Measurements from ENCODE around the gene WIPF1.

GRCh38 chr2:174023595-174024663 is 58.8 kb upstream of the SP3 start:
- RRBS, result no CpG with 5 or more reads among the region's 19 CpGs

DNA sequence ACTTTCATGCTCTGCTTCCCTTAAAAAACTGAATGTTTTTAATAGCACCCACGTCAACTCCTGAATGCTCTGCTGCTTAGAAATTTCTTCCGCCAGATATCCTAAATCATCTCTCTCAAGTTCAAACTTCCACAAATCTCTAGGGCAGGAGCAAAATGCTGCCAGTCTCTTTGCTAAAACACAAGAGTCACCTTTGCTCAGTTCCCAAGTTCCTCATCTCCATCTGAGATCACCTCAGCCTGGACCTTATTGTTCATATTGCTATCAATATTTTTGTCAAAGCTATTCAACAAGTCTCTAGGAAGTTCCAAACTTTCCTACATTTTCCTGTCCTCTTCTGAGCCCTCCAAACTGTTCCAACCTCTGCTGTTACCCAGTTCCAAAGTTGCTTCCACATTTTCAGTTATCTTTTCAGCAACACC is 30.3 kb downstream of the SP9 start:
- RRBS, result no CpG with 5 or more reads among the region's 2 CpGs

DNA sequence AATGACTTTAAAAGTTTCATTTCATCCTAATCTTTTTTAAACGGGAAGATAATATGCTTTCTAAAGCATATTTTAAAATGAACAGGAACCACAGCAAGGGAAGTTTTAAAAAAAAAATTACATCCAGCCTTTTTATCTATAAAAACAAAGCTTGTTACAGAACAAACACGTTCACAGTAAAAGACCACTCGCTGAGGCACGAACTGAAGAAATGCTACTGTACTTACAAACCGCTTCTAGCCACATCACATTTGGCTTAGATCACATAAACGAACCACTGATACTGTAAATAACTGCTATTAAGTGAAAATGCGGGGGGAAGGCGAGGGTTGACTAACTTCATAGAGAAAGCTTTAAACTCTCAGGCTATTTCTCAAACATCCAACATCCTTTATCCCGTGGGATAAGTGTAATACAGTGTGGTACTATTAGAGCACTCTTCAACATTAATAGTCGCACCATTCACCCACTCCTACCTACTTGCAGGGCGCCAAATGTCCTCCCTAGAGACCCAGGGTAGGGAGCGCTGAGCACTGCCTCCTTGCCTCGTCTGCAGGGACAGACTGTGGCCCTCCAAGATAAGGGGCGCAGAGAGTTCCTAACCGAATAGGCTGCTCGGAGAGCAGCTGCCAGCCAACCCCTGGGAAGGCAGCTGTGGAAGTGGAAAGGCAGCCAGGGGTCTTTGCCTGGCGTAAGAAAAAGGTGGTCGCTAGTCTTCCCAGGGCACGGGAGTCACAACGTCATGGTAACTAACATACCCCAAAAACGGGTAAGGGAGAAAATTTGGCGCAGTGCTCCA is 926 bp downstream of the GPR155 start:
- RRBS, result no CpG with 5 or more reads among the region's 22 CpGs

DNA sequence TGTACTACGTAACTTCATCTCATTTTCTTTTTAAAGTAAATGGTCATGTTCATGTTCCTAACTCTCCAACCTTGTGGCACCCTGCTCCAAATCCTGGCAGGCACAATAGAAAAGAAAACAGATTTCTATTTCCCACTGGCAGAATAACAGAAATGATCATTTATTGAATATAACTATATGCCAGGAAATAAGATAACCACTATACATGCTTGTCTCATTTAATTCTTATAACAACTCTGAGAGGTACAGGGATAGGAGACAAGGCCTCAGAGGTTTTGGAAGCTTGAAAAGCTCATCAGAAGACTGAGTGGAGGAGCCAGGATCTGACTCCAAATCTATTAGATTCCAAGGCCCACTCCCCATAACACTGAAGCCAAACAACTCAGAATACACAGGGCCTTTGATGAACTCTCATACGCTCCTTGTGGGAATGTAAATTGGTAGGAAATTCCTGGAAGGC is 28.1 kb downstream of the WIPF1 start:
- RRBS, result no CpG with 5 or more reads among the region's 2 CpGs

- RRBS, result no CpG with 5 or more reads among the region's 6 CpGs
Measured at GRCh38 chr2:174597507-174598100, at the start of gene WIPF1. Gene WIPF1 (minus strand): TSS chr2:174597804.

DNA sequence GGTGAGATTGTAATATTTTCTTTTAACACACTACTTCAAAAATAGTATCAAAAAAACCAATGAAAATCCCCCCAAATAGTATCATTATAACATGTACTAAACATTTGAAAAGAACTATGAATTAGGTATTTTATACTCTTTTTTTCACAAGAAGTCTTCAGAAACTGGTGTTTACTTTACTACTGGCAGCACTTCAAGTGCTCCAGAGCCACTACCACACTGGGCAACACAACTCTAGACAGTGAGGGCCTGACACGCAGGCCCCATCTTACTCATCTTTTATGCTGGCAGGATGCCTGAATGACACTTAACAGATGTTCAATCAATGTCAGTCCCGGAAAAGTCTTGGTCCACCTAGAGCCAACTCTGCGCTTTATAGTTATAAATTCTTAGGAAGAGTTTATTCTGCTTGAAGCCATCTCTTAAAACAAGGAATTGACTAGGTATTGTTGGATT is 8.7 kb upstream of the WIPF1 start:
- RRBS, result no CpG with 5 or more reads among the region's 3 CpGs

GRCh38 chr2:174611892-174612127 is 14.2 kb upstream of the WIPF1 start:
- RRBS, result no CpG with 5 or more reads among the region's 3 CpGs

DNA sequence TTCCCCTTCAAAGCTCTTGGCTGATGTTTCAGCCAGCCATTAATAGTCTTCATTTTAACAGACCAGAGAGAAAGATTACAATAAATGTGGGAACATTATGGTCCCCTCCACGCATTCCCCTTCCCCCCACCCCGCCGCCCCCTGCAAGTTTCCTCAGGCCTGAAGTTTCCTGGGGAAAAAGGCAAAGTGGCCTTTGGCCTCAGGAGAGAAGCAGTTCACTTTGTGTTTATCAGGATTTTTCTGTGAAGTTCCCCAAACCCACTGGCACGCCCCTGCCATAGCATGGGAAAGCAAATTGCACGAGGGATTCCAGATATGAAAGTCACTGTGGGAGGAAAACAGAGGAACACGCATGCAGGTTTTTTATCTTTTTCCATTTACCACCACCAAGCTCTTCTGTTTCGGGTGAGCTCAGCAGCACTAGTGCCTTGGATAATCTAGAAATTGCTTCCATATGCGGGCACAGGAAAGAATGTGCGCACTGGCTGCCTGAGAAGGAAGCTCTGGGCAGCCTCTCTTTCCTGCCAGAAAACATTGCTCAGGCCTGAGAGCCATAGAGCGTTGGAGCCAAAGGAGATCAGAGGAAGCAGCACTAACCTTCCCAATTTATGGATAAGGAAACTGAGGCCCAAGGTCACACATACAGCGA is 65.9 kb upstream of the WIPF1 start:
- RRBS, result no CpG with 5 or more reads among the region's 11 CpGs

- RRBS, result no CpG with 5 or more reads among the region's 3 CpGs
Measured at GRCh38 chr2:175048353-175048876, 43.2 kb upstream of the CHN1 start.

GRCh38 chr2:175127602-175127941 is 40.4 kb downstream of the ATF2 start:
- RRBS, result no CpG with 5 or more reads among the region's 2 CpGs

GRCh38 chr2:175179919-175180233 is 1.6 kb downstream of the ATP5MC3 start:
- RRBS, result no CpG with 5 or more reads among the region's 3 CpGs

- RRBS, result no CpG with 5 or more reads among the region's 37 CpGs
Measured at GRCh38 chr2:175593681-175594796, 408.0 kb downstream of the LNPK start.

DNA sequence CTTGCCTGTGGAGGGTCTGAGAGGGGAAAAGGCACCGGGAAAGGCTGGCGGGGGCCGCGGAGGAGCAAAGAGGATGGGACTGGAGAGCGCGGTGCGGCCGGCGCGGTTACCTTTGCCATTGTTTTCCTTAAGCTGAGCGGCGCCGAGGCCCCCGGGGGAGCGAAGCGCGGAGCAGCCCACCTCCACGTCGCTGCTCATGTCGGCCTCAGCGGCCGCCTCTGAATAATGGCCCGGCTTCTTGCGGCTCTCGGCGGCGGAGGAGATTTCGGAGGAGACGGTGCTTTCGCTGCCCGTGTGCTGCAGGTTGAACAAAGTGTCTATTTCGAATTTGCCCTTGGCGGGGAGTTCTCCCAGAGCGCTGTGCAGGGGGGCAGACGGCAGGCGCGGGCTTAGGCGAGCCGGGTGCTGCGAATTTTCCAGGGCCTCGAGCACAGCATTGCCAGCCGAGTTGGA is 496 bp downstream of the EVX2 start:
- RRBS, result 5% methylated on average over 22 of the region's 42 CpGs

- RRBS, result 4% methylated on average over 10 of the region's 36 CpGs
Measured at GRCh38 chr2:176085772-176086437, 2.1 kb upstream of the EVX2 start.

GRCh38 chr2:176149983-176150776 is 1.2 kb upstream of the HOXD4 start:
- RRBS, result no CpG with 5 or more reads among the region's 22 CpGs

- RRBS, result no CpG with 5 or more reads among the region's 21 CpGs
Measured at GRCh38 chr2:176178565-176179191, 9.8 kb upstream of the HOXD1 start.

DNA sequence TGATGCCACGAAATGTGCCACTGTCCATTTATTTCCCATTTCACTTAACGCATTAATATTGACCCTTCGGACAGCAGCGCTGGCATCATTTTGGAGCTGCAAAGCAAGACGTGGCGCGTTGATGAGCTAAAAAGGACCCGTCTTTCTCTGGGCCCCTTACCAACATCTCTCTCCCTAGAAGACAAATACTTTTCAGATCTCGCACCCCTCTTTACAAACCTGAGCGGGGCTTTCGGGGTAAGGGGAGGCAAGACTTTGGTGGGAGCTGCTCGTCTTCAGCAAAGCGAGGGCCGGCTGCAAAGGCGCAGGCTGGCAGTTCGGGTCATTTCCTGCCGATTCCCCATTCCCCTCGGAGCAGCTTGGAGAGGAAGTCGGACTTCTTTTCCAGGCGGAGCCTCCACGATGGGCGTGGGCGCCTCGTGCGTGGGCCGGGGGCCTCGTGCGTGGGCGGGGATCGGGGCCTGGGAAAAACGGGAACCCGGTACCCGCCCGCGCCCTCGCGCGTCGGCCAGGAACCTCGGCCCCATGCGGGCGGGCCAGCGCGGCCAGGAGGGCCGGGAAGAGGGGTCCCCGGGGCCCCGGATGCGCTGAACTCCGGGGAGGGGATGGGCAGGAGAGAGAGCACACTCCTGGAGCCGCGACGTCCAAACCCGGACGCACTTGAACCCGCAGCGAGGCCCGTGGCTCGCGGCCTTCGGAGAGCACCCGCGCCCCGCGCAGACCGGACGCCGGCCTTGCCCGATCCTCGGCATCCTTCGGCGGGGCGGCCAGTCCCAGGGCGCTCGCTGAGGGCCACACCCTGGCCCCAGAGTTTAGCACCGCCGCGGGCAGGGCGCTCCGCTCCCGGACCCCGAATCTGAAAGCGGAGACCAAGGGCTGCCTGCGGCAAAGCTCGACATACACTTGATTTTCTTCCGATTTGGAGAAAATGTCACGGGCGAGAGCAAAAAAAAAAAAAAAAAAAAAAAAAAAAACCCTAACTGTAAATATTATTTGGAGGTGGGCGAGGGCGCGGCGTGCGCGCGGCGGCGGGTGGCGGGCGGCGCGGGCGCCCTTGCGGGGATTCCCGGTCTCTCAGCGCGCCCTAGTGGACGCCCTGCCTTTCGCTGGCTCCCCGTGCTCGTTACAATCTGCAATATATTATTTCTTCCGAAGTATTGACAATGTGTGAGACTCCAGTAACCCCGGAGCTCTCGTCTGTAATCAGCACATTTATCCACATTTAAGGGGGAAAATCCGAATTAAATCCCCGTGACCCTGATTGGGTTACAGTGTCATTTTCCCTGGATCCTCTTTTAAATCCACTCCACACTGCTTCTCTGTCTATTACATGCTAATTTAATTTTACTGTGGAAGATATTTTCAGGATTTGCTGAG is 368.5 kb downstream of the MTX2 start:
- RRBS, result 4% methylated on average over 51 of the region's 114 CpGs

DNA sequence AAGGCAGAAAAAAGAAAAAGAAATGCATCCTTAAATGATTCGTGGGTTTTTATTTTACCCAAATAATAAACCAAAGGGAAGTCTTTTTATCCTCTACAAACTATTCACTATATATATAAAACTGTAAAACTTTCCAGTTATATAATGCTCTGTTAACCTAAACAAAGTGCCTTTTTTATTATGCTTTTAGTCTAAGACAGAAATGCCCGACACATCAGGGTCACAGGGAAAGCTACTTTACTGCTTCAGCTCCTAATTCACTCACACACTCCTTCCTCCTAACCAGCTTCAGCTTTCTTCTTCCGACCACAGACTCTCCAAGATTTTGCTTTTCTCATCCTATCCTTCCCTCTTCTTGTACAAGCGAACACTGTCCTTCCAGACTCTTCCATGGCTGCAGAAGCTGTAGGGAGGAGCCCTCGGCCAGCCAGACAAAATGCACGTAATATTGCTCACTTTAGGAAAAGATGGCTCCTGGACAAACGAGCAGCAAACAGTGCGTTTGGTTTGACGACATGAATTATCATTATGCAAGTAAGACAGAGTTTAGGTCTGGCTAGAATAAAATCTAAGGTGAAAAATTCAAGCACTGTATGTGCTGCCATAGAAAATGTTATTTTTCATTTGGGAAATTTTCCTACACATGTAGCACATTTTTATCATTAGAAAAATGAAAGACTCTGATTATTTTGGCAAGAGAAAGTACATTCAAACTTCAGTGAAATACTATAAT is 47.5 kb upstream of the HNRNPA3 start:
- RRBS, result no CpG with 5 or more reads among the region's 9 CpGs

GRCh38 chr2:177213607-177214066 is 1.0 kb downstream of the HNRNPA3 start:
- RRBS, result no CpG with 5 or more reads among the region's 12 CpGs

- RRBS, result no CpG with 5 or more reads among the region's 3 CpGs
Measured at GRCh38 chr2:177220032-177221119, 7.8 kb downstream of the HNRNPA3 start.

All from foreskin fibroblast (primary cell).